Daoy (cell line): Measurements from ENCODE around the genes CHMP2B and CSNKA2IP.

- RAMPAGE, long total RNA: no peak
Measured at GRCh38 chr3:86389970-86390397, 601.0 kb downstream of the VGLL3 start.

GRCh38 chr3:86936925-86937617 is 53.9 kb downstream of the VGLL3 start:
- RAMPAGE, long total RNA: no peak

DNA sequence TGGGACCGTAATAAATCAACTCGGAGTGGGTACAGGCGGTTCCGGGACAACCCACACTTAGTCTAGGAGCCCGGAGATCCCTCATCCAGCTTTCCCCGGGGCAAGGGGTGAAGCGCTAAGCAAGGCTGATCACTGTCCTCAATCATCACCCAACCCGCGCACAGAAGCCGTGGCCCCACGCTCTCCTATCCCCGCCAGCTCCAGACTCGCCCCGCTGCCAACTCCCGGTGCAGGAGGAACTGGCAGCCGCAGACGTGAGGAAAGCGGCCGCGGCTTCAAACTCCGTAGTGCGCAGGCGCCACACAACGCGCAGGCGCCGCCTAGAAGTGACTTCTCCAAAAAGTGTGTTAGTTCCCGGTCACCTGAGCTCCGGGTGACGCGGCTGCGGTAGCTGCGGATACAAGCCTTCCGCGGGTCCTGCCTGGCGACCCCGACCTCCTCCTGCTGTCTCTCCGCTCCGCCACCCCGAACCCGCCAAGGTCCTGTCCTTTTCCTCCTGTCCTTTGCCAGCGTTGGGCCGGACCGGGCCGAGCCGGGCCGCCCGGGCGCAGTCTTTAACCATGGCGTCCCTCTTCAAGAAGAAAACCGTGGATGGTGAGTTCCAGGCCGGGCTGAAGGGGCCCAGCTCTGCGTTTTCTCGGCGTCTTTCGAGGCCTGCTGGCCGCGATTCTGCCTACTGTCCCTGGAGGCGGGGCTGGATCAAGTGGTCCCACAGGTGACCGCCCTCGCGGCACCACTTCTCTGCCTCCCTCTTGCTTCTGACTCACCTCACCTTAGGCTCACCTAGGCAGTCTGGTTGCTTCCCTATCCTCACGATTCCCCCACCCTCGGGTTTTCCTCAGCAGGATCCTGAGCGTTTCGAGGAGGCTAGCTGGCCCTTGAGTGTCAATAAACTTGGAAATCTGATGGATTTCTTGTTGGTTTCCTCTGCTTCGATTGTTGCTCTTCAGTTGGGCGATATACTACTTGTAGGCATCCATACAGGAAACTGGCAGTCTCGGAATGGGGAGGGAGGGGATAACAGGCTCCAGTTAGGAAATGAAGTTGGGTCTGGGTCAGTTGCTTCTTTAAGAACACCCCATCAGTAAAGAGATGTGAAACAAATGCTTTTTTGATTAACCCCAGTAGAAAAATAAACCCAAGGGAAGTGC is at the start of gene CHMP2B:
Gene CHMP2B, plus strand, starts transcription at position 347 of the 1,151 bp plus-strand sequence.
- RAMPAGE, long total RNA: start-site peak on the plus strand centred at position 364 of the sequence, 21 bp wide, 122 and 97 reads in 2 replicates

- RAMPAGE, long total RNA: no peak
Measured at GRCh38 chr3:87791472-87791751, 1.1 kb upstream of the HTR1F start.

DNA sequence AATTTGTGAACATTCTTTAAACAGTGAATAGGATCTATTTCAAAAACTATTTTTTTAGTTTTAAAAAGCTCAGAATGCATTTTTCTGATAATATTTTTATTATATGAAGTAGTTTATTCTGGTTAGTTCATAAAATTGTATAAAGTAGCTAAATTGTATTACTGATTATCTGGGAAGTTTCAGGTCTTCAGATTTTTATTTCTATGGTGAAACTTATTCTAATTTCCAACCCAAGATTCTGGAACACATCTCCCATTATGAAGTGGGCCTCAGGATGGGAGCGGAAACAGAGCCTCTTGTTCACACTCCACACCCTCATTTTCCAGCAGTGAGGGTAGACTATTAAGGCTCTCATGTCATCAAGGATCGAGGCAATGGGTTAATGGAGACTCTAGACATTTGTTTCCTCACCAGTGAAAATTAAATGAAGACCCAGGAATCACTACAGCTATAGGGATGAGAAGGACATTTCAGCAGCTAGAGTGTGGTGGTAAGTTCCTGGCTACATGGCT is at the start of gene CSNKA2IP:
Gene CSNKA2IP, plus strand, starts transcription at position 303 of the 512 bp plus-strand sequence.
- RAMPAGE, long total RNA: no peak

DNA sequence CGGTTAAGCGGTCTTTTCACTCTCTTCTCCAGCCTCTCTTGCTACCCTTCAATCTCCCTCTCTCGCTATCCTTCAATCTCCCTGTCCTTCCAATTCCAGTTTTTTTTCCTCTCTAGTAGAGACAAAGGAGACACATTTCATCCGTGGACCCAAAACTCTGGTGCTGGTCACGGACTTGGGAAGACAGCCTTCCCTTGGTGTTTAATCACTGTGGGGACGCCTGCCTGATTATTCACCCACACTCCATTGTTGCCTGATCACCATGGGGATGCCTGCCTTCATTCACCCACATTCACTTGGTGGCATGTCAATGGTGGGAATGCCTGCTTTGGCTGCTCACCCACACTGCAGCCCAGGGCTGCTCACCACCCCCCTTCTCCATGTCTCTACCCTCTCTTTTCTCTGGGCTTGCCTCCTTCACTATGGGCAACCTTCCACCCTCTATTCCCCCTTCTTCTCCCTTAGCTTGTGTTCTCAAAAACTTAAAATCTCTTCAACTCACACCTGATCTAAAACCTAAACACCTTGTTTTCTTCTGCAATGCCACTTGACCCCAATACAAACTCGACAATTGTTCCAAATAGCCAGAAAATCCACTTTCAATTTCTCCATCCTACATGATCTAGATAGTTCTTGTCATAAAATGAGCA is 35.0 kb downstream of the PROS1 start:
- RAMPAGE, long total RNA: no peak

GRCh38 chr3:97932331-97932784 is 39.9 kb downstream of the RIOX2 start:
- RAMPAGE, long total RNA: no peak

- RAMPAGE, long total RNA: no peak
Measured at GRCh38 chr3:97935699-97936022, 36.6 kb downstream of the RIOX2 start.

GRCh38 chr3:98329476-98329881 is 24.2 kb upstream of the OR5K4 start:
- RAMPAGE, long total RNA: no peak

DNA sequence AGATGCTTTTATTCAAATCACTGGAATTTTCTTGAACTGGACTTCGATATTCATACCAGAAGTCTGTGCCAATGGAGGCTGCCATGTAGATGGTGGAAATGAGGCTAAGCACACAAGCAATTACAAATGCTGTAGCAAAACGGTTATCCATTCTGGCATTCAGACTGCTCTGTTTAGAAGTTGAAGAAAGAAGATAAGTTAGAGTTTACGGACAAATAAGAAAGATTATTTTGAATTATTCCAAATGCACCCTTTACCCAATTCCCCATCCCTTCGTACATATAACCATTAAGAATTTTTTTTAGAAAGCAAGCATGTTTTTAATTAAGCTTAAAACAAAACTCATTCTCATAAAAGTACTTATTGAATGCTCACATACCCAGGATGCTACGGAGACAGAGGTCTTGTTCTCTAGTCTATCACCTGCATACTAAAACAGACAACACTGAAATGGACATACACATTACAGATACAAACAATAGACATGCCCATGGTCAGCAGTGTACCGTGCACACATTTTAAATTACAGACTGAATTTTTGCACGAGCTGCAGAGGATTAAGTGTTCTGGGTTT is 1.3 kb downstream of the CLDND1 start:
- RAMPAGE, long total RNA: no peak

DNA sequence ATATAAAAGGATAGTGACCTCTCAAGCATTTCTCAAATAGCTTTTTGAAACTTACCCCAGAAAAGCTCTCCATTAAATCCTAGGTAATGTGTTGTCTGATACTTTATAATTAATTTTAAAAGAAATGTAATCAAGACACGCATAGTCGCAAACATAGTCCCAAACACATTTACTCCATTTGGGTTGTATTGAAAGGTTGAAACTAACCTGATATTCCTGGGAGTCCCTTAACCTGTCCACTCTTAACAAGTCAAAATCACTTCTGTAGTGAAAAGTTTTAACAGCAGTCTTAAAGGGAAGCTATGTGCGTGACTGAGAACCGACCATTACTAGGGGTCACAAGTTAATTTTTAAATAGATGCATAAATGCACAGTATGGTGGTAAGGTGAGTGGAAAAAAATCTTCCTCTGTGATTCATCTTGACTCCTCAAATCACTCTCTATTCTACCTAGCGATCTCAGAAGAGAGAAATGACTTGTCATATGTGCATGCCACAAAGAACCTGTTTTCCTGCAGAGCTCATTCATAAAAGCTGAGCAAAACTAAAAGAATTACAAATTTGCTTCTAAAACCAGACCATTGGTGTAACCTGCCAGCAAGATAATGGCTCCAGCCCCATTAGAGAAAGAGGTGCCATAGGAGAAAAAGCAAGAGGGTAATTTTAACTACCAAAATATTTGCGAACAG is 4.7 kb downstream of the GPR15 start:
- RAMPAGE, long total RNA: no peak

- RAMPAGE, long total RNA: no peak
Measured at GRCh38 chr3:98555658-98556937, 24.3 kb downstream of the GPR15 start.

DNA sequence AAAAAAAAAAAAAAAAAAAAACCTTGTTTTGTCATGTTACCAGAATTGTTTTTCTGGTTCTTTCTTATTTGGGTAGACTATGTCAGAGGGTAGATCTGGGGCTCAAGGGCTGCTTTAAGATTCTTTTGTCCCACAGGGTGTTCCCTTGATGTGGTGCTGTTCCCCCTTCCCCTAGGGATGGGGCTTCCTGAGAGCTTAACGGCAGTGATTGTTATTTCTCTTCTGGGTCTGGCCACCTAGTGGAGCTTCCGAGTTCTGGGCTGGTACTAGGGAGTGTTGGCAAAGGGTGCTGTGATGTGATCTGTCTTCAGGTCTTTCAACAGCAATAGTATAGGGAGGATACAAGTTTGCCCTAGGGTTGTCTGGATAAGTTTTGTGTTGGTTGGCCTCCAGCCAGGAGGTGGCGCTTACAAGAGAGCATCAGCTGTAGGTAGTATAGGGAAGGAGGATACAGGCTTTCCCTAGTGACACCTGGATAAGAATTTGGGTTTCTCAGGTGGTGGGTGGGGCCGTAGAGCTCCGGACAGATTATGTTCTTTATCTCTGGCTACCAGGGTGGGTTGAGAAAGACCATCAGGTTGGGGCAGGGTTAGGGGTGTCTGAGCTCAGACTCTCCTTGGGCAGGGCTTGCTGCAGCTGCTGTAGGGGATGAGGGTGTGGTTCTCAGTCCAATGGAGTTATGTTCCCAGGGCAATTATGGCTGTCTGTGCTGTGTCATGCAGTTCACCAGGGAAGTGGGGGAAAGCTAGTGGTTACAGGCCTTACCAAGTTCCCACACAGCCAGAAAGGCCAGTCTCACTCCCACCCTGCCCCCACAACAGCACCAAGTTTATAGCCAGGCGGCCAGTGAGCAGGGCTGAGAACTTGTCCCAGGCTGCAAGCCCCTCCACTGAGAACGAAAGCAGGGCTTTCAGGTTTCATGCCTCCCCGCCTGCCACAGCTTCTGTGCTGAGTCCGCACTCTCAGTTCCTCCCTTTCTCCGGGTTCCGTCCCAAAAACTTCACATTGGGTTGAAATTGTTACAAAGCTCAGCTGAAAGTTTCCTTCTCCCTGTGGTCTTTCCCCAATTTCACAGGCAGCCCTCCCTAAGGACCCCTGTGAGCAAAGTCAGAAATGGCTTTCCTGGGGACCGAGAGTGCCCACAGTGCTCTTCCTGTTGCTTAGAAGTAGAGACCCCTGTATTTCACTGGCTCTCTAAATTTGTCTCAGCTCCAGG is 19.4 kb upstream of the CPOX start:
- RAMPAGE, long total RNA: no peak

DNA sequence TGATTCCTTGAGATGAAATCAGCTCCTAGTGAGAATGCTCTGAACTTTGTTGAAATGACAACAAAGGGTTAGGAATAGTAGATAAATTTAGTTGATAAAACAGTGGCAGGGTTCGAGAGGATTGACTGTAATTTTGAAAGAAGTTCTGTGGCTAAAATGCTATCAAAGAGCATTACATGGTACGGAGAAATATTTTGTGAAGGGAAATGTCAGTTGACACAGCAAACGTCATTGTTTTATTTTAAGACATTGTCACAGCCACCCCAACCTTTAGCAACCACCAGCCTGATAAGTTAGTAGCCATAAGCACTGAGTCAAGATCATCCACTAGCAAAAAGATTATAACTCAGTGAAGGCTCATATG is 8.7 kb upstream of the ST3GAL6 start:
- RAMPAGE, long total RNA: no peak

DNA sequence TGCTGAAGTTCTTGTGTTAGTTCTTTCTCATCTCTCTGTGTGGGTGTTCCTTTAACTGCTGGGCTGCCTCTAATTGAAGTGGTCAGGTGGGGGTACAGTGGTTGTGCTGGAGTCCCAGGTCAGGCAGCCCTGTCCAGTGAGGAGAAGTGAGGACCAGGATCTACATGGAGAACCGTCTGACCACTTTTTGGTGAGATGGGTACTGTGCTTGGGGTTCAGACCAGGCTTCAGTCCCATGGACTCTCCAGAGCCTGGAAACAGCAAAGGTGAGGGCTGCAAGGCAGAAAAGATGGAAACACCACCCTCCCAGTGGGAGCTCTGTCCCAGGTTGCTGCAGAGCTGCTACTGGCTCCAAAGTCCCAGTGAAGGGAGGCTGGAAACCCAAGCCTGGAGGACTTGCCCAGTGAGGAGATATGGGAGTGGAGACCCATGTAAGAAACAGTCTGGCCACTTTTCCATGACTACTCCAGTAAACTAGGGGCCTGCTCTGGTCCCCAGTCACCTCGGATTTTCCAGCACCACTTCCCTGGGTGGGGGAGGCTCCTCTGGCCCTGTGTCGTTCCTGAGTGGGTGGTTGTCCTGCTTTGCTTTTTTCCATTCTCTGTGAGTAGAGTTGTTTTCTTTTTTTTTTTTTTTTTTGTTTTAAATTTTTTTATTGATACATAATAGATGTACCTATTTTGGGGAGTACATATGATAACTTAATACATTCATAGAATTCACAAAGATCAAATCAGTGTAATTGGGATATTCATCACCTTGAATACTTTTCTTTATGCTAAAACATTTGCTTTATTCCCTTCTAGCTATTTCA is 67.8 kb downstream of the DCBLD2 start:
- RAMPAGE, long total RNA: no peak

DNA sequence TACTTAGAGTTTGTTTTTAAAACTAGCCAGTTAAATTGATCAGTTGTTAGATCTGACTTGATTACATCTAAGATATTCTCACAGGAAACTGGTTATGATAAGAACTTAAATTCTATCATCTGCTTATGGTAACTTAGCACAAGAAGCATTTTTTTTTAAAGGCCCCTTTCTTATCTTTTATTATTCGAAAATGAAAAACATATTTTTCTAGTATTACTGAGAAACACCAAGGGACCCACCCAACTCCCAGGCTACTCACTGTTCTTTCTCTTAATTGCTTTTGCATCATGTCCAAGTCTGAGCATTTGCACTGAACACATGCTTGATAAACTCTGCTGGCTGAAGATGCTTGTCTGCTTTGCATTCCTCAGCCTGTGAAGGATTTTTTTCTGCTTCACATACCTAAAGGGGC is 84.4 kb upstream of the DCBLD2 start:
- RAMPAGE, long total RNA: no peak

DNA sequence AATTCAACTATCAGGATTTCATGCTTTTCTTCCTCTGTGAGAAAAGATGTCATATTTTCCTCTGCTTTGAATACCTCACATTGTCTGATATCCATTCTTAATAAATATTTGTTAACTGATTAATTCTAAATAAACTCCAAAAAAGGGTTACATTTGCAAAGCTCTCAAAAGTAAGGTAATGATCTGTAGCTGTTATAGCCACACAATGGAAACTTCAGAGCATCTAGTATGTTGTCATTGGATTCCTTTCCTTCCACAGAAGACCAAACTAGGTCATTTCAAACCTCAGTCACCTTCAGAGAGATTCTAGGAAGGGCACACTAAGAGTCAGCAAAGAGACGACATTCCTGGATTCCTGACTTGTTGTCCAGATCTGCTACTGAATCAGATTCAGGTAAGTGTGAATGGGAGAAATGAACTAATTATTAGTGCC is 3.1 kb upstream of the COL8A1 start:
- RAMPAGE, long total RNA: no peak

DNA sequence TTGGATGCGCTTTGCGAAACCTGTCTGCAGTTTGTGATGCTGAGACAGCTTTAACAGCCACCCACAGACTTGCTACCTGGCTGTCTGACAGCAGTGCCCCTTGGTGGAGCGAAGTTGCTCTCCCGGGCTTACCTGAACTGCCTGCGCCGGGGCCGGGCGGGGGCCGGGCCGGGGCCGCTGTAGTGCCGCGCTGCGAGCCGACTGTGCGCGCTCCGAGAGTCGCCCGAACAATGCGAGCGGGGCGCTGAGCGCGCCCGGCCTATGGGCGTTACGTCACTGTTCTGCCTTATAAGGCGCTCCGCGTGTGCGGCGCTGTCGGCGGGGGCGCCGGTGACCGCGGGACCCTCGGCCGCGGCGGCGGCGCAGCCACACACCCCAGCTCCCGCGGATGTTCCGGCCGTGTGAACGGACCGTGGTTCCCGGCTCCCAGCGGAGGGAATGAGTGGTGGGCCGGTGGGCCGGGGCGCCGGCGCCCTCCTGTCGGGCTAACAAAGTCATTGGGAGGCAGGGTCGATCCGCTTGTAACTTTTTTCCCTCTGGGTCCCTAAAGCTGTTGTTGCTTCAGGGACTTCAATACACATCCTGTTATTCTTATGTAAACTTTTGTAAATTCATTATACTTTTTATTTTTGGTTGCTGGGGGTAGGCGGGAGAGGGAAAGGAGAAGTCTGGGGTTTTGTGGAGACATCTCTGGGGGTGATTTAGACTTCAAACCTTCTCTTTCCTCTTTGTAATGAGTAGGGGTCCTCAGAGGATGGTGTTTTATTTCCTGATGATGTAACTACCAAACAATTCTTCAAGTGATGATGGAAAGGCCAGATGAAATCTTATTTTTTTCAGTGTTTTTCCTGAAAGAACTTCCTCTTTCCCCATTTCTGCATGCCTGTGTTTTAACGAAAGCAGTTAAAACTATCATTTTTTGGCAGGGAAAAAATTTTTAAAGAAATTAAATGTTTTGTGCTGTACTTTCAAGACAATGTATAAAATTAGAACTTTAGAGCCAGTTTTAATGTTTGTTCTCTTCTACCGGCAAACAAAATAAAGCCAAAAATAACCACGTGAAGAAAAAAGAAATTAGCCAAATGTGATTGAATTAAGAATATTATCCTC is 58.6 kb downstream of the CMSS1 start:
- RAMPAGE, long total RNA: no peak

GRCh38 chr3:99895781-99896664 is 78.4 kb downstream of the CMSS1 start:
- RAMPAGE, long total RNA: no peak

DNA sequence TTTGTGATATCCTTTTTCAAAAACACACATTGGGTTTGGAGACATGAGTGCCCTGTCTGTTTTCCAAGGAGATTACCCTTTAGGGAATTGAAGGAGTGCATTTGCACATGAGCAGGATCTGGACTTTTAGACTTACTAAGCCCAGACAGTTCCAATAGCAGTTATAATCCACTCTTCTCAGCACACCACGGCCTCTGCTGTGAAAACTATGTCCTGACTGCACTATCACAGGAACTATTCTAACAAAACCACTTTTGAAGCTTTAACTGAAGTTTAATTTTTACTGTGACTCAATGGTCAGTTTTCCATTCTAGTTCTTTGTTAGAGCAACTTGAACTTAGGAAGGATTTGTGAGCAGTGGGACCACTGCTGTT is 49.7 kb upstream of the FILIP1L start:
- RAMPAGE, long total RNA: no peak